ENCODE data around the gene DNAAF1.

DNA sequence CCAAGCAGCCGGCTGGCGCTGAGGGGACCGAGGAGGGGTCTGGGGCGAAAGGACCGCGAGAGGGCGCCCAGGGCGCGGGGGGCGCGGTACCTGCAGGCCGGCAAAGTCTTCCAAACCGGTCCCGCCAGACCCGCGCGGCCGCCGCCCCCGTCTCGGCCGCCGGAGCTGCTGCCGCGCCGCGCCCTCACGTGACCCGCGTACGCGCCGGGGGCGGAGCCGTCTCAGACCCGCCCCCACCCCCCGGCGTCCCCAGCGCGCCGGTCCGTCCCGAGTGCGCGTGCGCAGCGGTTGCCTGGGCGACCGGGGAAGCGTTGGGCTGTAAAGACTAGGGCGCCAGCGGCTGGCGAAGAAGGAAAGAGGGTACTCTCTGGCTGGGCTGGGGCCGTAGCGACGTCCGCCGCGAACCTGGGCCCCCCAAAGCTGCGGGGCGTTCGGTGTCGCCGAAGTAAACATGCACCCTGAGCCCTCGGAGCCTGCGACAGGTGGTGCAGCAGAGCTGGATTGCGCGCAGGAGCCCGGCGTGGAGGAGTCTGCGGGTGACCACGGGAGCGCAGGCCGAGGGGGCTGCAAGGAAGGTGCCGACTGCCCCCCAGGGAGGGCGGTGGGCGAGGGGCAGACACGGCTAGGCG is at the start of gene DNAAF1:
Gene DNAAF1 (plus strand): TSS at position 319 of the 629 bp plus-strand sequence.
- PRO-cap, 3 experiments = peak in 3 of 3 experiments; most common plus-strand start position 321 of the sequence (in 2); most common minus-strand start position 167 of the sequence (in 3)
- RAMPAGE, long total RNA, 2 experiments = start-site peak on the plus strand in 2 of 2 experiments, centred at positions 297 to 306 of the sequence, 705 to 1,800 reads per replicate; start-site peak on the minus strand in 1 of 2 experiments, centred at position 168 of the sequence, 262 reads per replicate
- RRBS = 2% methylated on average over 42 of the region's 79 CpGs

DNA sequence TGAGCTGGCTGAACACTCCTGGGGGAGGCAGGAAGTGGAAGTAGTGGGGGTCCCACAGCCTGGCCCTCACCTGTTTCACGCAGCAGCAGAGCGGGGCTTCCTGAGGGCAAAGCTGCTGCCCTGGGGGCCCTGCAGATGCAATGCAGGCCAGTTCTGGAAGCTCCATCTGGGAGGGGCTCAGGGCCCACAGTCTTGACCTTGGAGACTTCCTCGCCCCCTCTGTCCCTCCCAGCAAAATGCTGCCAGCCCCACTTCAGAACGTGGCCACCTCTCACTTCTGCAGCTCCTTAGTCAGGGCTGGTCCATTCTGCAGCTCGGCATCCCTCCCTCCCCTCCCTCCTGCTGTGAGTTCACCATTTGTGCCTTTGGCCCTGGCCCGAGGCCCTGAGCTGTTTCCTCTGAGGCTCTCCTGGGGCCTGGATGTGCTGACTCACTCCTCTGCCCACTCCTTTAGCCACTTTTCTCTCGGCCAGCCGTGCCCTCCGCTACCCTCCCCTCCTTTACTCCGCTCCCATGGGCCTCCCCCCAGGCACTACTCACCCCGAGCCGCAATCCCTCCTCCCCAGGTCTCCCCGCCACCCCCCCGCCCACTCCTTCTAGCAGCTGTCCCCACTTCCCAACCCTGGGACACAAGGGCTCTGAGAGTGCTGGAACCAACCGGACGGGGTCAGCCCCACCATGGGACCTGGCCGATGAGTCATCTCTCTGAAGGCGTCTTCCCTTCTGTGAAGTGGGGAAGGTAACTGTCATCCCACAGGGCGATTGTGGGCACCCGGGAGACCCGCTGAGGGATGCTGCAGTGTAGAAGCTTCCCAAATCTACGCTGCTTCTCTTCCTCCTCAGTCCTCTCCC is 11.6 kb downstream of the KCNG4 start:
- PRO-cap, 3 experiments = no peak in any of the 3 experiments
- RAMPAGE, long total RNA, 2 experiments = no peak in any of the 2 experiments
- RRBS = 64% methylated on average over 6 of the region's 22 CpGs

- PRO-cap, 3 experiments = no peak in any of the 3 experiments
- RAMPAGE, long total RNA, 2 experiments = no peak in any of the 2 experiments
- RRBS = 85% methylated on average over 3 of the region's 16 CpGs
Observed at GRCh38 chr16:84507209-84507811, 2.9 kb upstream of the MEAK7 start.

DNA sequence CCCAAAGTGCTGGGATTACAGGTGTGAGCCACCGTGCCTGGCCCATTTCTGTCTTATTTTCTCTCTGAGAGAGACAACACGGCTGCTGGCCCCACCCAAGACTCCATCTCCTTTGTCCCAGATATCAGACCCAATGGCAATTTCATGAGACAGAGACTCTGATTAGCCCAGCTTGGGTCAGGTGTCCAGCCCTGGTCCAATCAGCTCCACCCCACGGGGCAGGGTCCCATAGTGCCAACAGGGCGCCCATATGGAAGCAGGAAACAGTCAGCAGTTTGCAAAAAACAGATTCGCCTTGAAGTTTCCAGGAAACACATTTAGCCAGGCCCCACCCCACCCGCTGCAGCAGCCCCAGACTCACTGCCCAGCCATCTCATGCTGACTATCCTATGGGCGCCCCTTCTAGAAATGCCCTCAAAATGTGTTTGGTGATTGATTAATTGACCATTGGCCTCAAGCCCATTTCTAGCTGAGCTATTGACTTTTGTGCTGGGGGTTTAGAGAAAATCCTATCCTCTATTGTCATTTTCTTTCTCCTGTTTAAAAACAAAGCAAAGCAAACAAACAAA is 32.7 kb upstream of the MEAK7 start:
- PRO-cap, 3 experiments = peak in 3 of 3 experiments; most common plus-strand start position 251 of the sequence (in 2); most common minus-strand start position 114 of the sequence (in 3)
- RAMPAGE, long total RNA, 2 experiments = no peak in any of the 2 experiments
- RRBS = no CpG with 5 or more reads among the region's 7 CpGs

DNA sequence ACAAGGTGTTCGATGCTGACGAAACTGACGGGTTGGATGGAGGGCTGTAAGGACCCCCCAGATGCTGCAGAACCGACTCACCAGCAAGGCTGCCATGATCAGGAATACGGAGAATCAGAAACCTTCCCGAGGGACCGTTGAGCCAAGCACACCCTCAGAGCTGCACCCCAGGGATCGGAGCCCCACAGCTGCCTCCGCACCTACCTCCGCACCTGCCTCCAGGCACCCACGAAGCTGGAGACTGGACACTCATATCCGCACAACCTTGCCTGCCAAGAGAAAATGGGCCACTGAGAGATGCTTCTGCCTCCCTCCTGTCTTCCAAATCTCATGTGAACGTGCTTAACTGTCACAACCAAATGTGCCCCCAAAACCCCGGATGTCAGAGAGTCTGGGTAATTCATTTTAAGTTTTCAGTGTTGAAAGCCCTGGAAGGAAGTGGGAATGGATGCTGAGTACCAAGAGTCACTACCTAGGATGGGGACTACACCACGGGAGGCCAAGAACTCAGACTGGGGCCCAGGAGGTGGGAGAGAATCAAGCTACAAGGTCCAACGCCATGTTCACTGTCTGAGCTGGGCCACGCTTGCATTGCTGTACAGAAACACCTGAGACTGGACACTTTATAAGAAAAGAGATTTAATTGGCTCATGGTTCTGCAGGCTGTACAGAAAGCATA is 49.4 kb upstream of the MEAK7 start:
- PRO-cap, 3 experiments = no peak in any of the 3 experiments
- RAMPAGE, long total RNA, 2 experiments = no peak in any of the 2 experiments
- RRBS = no CpG with 5 or more reads among the region's 17 CpGs

DNA sequence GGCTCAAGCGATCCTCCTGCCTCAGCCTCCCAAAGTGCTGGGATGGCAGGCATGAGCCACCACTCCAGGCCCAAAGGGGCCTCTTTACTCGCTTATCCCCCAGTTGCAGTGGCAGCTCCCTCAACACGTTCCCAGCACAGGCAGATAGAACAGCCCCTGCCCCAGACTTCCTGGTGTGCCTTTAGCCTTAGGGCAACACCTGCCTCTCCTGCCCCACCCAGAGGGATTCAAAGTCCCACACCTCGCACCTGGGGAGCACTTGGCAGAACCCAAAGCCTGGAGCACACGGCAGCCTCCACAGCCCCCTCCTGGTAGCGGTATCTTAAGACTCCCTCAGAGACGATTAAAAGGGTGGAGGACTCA is 54.7 kb upstream of the MEAK7 start:
- PRO-cap, 3 experiments = no peak in any of the 3 experiments
- RAMPAGE, long total RNA, 2 experiments = no peak in any of the 2 experiments
- RRBS = no CpG with 5 or more reads among the region's 7 CpGs

DNA sequence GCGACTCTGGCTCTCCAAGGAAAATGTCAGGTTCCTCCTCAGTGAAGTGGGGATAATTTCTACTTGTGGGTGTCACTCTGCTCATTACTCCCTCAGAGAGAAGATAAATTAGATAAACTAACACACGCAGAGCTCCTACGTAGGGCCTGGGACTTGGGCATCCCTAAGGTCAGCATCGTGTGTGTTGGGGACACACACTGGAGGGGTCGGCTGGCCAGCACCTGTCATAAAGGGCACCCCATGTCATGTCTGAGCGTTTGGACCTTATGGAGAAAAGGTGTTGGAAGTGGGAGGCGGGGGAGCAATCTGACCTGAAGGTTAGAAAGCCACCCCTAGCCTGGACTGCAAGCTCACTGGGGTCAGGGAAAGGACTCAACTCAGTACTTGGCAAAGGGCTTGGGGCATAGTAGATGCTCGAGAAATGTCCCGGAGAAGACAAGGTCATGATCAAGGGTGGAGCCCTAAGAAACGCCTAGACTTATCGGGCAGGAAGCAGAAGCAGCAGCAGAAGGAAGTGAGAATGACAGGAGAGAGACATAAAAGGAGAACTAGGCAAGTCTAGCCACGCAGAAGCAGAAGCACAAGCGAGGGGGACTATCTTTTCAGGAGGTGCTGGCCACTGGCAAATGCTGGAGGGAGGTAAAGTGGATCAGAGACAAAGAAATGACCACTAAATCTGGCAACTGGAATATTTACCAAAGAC is 10.3 kb downstream of the COTL1 start:
- PRO-cap, 3 experiments = peak in 2 of 3 experiments; most common plus-strand start position 569 of the sequence (in 2)
- RAMPAGE, long total RNA, 2 experiments = no peak in any of the 2 experiments
- RRBS = no CpG with 5 or more reads among the region's 13 CpGs

GRCh38 chr16:84609382-84610252 is 8.3 kb downstream of the COTL1 start:
- PRO-cap, 3 experiments = no peak in any of the 3 experiments
- RAMPAGE, long total RNA, 2 experiments = no peak in any of the 2 experiments
- RRBS = no CpG with 5 or more reads among the region's 7 CpGs

GRCh38 chr16:84751331-84751856 is 51.6 kb downstream of the USP10 start:
- PRO-cap, 3 experiments = no peak in any of the 3 experiments
- RAMPAGE, long total RNA, 2 experiments = no peak in any of the 2 experiments
- RRBS = no CpG with 5 or more reads among the region's 8 CpGs

GRCh38 chr16:84763808-84764556 is 55.8 kb upstream of the CRISPLD2 start:
- PRO-cap, 3 experiments = peak in 1 of 3 experiments; most common plus-strand start chr16:84763994 (in 1)
- RAMPAGE, long total RNA, 2 experiments = no peak in any of the 2 experiments
- RRBS = 82% methylated on average over 5 of the region's 24 CpGs

DNA sequence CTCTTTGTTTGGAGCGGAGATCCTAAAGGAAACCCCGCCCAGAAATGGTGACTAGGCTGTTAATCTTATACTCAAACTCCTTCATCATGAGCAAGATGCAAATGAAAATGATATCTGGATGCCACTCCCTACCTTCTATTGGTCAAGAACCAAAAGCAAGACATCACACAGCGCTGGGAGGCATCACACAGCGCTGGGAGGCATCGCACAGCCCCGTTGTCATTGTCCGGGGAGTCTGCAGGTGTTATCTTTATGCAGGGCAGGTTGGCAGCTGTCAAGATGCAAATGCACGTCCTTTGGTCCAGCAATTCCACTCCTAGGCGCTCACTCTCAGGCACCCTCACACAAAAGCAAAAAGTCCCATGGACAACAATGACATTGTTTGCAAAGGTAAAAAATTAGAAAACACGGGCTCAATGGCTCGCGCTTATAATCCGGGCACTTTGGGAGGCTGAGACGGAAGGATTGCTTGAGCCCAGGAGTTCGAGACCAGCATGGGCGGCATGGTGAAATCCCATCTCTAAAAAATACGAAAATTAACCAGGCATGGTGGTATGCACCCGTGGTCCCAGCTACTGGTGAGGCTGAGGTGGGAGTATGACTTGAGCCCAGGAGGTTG is 80.7 kb downstream of the CRISPLD2 start:
- PRO-cap, 3 experiments = no peak in any of the 3 experiments
- RAMPAGE, long total RNA, 2 experiments = no peak in any of the 2 experiments
- RRBS = no CpG with 5 or more reads among the region's 18 CpGs

DNA sequence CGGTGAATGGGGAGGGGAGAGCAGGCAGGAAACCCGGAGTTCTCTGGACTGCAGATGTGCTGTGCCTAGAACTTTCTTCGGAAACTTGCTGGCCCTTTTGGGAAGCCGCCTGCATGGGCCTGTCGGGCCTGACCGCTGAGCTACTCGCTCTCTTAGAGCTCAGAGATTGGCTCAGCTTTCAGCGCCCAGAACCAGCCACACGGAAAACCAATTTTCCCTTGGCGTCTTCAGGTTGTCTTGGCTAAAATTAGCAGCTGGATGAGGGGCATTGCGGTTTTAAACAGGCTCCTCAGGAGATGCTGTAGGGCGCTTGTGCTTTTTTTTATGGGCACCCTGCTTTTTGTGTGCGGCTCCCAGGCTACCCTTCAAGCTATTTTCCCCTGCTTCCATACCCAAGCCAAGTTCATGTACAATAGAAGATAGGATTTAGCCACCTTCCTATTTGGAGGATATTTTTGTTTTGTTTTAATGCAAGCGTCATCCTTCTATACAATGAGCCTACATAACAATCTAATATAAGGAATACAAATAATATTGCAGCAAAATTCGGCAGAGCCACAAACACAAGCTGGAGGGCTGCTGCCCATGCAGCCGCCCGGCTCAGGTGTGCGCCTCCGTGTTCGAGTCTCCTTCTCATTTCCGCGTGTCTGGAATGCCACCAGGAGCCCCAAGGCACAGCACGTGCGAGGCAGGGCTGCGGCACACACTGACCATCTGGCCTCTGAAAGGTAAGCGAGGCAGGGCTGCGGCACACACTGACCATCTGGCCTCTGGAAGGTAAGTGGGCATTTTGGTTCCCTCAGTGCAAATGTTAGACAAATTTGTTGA is 37.8 kb downstream of the ZDHHC7 start:
- PRO-cap, 3 experiments = no peak in any of the 3 experiments
- RAMPAGE, long total RNA, 2 experiments = no peak in any of the 2 experiments
- RRBS = no CpG with 5 or more reads among the region's 27 CpGs

- PRO-cap, 3 experiments = no peak in any of the 3 experiments
- RAMPAGE, long total RNA, 2 experiments = no peak in any of the 2 experiments
- RRBS = no CpG with 5 or more reads among the region's 15 CpGs
Observed at GRCh38 chr16:84974524-84975116, 36.7 kb downstream of the ZDHHC7 start.

DNA sequence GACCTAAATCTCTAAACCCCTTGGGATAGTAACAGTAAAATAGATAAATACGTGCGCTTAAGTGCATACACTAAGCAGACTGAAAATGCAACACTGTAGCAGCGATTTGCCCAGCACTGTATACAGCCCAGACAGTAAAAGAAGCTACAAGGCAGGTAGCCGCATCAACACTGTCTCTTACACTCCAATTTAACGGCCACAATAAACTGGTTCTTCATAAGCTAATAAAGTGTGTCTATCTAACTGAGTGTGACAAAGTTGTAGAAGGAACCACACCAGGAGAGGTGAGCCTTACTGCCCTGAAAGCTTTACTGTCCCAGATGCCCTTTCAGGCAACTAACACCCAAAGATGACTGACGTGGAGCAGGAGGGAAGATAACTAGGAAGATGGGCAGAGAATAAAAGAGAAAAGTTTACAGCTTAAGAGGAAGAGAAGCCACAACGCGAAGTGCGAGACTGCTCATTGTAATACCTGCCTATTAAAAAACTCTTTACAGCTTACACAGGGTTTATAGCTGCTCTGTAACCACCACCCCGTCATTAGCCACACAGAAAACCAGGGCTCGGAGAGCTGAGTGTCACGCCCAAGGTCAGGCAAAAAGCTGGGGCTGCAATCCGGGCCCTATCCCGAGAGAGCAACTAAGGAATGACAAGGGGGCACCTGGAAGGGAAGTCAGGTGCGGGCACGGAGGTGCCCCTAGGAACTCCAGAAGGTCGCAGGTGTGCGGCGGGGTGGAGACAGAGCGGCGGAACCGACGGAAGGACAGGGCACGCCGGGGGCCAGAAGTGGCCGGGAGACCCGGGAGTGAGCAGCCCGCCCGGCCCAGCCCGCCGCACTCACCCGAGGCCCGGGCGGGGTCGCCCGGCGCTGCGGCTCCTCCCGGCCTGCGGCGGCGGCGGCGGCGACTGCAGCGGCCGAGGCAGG is 628 bp downstream of the ZDHHC7 start:
- PRO-cap, 3 experiments = peak in 2 of 3 experiments; most common plus-strand start position 134 of the sequence (in 2)
- RAMPAGE, long total RNA, 2 experiments = no peak in any of the 2 experiments
- RRBS = 1% methylated on average over 8 of the region's 47 CpGs

GRCh38 chr16:85014185-85014883 is 3.0 kb upstream of the ZDHHC7 start:
- PRO-cap, 3 experiments = no peak in any of the 3 experiments
- RAMPAGE, long total RNA, 2 experiments = no peak in any of the 2 experiments
- RRBS = no CpG with 5 or more reads among the region's 4 CpGs

DNA sequence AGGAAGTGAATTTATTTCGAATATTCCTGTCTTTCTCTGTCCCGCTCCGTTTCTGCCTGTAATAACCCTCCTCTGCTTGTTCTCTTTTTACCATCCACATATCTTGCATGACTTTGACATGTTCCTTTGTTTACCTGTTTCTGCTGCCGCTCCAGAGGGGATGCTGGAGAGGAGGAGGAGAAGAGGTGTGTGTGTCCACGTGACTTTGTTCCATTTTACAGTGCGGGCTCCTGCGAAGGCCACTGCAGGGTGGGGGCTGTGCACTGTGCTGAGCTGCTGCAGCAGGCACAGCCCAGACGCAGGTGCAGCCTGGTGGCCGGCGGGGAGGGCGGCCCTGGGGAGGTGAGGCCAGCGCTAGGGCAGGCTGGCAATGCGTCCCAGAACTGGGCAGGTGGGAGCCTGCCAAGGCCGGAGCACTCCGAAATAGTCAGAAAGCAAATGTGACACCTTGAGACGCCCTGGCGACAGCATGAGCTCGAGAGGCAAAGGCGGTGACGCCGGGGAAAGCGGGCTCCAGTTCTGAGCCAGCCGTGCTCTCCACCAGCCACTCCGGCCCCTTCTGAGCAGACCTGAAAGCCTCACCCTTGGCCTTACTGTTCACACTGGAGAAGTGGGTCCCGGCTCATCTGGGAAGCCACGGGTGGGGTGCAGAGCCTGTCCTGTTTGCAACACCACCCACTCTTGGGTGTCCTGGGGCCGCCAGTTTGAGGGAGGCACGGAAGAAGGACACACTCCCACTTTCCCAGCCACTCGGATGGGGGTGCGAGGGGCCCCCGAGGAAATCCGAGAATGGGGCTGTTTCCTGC is 29.7 kb downstream of the CIBAR2 start:
- PRO-cap, 3 experiments = no peak in any of the 3 experiments
- RAMPAGE, long total RNA, 2 experiments = no peak in any of the 2 experiments
- RRBS = 81% methylated on average over 13 of the region's 32 CpGs

GRCh38 chr16:85126616-85127346 is 14.5 kb upstream of the CIBAR2 start:
- PRO-cap, 3 experiments = no peak in any of the 3 experiments
- RAMPAGE, long total RNA, 2 experiments = no peak in any of the 2 experiments
- RRBS = 63% methylated on average over 5 of the region's 24 CpGs

- PRO-cap, 3 experiments = peak in 3 of 3 experiments; most common plus-strand start chr16:85169211 (in 3); most common minus-strand start chr16:85169418 (in 1)
- RAMPAGE, long total RNA, 2 experiments = no peak in any of the 2 experiments
- RRBS = 2% methylated on average over 99 of the region's 192 CpGs
Observed at GRCh38 chr16:85169136-85170269, 57.2 kb upstream of the CIBAR2 start.

DNA sequence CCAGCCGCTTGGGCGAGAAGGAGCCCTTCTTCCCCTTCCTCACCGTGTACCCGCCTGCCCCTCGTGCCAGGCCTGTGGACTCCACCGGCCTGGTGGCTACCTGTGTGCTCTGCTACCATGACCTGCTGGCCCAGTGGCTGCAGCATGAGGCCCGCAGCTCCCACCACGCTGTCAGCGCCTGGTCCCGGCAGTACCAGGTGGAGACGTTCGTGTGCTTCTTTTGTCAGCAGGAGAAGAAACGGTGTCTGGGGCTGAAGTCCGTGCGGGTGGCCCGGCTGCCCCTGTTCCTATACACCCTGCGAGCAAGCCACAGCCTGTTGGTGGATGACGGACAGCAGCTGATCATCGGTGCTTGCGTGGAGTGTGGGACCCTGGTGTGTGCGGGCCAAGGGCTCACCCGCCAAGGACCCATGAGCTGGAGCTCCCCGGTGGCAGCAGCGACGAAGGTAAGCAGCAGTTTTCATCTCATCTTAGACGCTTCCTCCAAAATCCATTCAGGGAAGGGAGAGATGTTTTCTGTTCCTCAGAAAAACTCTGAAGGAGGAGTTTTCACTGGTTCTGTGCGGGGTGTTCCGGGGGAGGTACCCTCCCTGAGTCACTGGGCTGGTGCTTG is 59.2 kb upstream of the CIBAR2 start:
- PRO-cap, 3 experiments = no peak in any of the 3 experiments
- RAMPAGE, long total RNA, 2 experiments = no peak in any of the 2 experiments
- RRBS = 16% methylated on average over 13 of the region's 28 CpGs

DNA sequence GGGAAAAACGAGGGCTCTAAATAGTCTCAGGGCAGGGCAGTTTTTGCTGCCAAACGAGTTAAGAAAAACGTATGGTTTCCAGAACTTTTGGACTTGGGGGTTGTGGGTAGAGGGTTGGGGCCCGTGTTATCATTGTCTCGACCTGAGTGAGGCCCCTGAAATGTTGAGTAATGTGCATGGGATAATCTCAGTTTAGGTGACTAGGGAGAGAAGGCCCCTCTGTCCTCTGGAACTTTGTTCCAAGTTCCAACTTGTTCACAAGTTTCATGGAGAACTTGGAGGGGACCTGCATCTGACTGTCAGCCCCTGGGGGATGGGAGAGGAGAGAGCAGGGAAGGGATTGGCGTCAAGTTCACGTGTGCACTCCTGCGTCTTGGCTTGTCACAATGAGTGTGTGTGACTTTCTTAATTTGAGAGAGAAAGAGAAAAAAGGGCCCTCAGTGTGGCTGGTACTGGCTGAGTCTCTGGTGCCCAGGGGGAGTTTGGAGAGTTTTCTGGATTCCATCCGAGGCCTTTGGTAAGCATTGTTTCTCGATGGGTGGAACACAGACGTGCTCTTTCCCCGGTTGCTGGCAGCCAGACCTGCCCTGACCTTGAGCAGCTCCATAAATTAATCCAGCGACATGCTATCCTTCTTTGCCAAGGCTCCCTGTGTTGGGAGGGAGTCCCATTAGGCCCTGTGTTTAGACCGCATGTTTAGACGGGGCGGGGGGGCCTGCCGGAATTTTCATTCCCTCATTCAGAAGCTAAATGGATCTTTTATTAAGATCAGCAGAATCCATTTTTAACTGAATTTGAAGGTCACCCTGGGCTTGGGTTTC is 84.0 kb upstream of the CIBAR2 start:
- PRO-cap, 3 experiments = peak in 3 of 3 experiments; most common plus-strand start position 408 of the sequence (in 1); most common minus-strand start position 466 of the sequence (in 2)
- RAMPAGE, long total RNA, 2 experiments = no peak in any of the 2 experiments
- RRBS = no CpG with 5 or more reads among the region's 17 CpGs